Liver (tissue), 9 donors: ENCODE measurements around the genes PAQR3 and BMP3.

DNA sequence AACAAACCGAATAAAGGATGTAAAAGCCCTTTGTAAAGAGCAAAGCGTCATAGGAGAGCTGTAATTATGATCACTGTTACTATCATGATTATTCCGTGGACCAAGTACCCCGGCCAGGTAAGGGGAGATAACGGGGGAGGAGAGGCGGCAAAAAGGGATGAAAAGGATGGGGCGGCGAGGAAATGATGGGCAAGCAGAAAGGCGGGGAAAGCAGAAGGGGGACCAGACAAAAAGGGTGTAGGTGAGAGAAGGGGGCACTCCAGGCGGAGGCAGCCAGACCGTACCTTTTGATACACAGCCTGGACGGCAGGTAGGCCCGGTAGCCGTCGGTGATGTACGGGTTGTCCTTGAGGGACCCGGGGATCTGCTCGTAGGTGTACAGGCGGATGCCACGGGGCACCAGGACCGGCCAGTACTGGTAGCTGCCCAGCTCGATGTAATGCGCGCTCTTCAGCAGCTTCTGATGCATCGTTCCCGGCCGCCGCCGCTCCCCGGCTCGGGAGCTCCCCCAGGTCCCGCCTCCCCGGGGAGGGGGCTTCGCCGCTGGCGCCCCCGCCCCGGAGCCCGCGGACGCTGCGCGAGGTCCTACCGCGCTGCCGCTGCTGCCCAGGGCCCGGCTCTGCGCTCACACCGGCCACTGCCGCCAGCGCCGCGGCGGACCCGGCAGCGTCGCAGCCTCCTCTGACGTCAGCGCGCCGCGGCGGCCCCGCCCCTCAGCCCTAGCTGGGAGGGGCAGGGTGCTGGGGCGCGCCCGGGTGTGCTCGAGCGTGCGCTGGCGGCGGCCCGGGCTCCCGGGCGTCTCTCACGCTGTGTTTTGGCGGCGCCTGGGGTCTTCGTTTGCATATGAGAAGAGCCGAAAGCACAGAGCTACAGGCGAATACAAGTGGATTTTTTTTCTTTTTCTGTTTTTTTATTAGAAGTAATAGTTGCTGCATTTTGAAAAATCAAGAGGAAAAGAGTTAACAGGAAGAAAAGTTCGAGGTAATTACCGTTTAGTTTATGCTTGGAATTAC, at the start of gene PAQR3:
Gene PAQR3, minus strand, starts transcription at position 683 of the 1,013 bp plus-strand sequence.
- PRO-cap, 5 experiments = peak in 5 of 5 experiments; most common plus-strand start position 728 of the sequence (in 1); most common minus-strand start position 639 of the sequence (in 4)
- RAMPAGE, long total RNA, 2 experiments = no peak in any of the 2 experiments
- RRBS = 2% methylated on average over 29 of the region's 83 CpGs

GRCh38 chr4:79211179-79212097, 114.4 kb downstream of the NAA11 start:
- PRO-cap, 5 experiments = no peak in any of the 5 experiments
- RAMPAGE, long total RNA, 2 experiments = no peak in any of the 2 experiments
- RRBS = no CpG with 5 or more reads among the region's 6 CpGs

DNA sequence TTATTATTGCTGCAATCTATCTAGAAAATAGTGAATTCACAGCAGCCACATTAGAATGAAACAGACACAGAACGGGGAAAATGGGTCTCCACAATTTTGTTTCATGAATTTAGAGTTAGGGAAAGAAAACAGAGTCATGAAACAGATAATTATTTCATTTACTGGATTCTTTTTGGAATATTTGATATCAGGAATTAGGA, 61.0 kb downstream of the ANTXR2 start:
- PRO-cap, 5 experiments = no peak in any of the 5 experiments
- RAMPAGE, long total RNA, 2 experiments = no peak in any of the 2 experiments
- RRBS = no CpG with 5 or more reads among the region's 1 CpG

DNA sequence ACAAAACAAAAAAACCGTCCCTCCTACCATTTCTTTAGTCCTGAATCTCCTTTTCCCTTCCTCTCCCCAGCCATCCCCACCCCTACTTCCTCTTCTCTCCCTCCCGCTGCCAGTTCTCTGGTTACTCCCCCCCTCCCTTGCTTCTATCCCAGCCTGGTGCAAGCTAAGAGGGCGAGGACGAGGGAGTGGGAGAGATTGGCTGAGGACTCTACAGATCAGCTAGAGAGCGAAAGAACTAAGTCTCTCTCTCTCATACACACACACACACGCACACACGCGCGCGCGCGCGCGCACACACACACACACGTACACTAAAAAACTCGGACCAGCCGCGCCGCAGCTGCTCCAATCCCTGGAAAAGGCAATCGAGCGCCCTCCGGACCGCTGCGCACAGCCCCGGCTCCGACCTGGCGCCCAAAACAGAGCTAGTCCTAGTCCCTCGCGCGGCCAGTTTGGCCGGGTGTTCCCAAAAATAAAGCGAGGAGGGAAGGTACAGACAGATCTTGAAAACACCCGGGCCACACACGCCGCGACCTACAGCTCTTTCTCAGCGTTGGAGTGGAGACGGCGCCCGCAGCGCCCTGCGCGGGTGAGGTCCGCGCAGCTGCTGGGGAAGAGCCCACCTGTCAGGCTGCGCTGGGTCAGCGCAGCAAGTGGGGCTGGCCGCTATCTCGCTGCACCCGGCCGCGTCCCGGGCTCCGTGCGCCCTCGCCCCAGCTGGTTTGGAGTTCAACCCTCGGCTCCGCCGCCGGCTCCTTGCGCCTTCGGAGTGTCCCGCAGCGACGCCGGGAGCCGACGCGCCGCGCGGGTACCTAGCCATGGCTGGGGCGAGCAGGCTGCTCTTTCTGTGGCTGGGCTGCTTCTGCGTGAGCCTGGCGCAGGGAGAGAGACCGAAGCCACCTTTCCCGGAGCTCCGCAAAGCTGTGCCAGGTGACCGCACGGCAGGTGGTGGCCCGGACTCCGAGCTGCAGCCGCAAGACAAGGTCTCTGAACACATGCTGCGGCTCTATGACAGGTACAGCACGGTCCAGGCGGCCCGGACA, at the start of gene BMP3:
Gene BMP3, plus strand, starts transcription at position 242 of the 1,043 bp plus-strand sequence.
- PRO-cap, 5 experiments = no peak in any of the 5 experiments
- RAMPAGE, long total RNA, 2 experiments = no peak in any of the 2 experiments
- RRBS = 3% methylated on average over 34 of the region's 87 CpGs

DNA sequence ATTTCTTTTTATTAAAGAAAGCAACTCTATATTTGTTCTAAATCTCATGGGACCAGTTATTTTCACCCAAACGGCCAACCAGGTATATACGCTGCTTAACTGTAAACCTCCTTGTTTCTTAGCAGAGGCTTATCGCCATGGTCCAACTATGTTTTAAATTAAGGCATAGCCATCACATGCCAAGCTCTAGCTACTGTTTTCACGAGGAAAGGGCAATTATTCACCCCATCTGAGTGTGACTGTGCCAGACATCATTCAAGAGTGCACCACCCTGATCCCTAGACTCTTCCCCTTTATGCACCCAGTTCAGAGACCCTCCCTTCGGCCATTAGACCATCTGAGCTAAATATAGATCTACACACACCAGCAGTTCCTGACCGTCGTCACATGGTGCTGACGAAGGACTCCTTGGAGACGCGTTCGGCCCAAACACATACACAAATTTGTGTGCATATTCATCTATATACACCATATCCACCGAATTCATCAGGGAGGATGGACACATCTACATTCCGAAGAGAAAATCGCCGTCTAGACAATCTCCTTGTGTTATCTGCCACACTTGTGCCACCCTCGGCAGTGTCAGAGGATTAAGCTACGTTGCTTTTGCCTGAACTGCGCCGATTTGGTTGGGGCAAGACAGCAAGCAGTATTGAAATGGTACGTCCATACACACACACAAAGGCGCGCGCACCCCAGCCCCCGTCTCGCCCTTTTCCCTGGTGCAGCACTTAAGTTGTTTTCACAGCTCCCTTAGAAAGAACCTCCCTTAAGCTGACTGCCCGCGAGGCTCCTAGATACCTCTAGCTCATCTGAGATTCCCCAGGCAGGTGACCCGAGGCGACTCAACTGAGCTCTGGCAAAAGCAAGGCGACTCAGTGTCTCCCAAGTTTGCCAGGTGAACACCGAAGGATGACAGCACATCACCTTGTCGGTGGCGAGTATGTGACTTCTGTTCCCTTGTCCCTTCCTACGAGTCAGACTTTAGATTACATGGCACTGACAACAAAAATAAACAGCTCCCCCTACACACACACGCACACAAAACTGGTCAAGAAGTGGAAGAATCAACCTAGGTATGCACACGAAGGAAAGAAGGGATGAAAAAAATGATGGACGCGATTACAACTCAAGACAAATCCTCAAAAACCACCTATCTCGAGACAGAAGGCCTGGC, 1.1 kb downstream of the RASGEF1B start:
- PRO-cap, 5 experiments = peak in 5 of 5 experiments; most common plus-strand start position 386 of the sequence (in 3); most common minus-strand start position 339 of the sequence (in 3)
- RAMPAGE, long total RNA, 2 experiments = no peak in any of the 2 experiments
- RRBS = no CpG with 5 or more reads among the region's 39 CpGs

GRCh38 chr4:81490660-81491258, 19.1 kb upstream of the RASGEF1B start:
- PRO-cap, 5 experiments = peak in 2 of 5 experiments; most common plus-strand start chr4:81491007 (in 2)
- RAMPAGE, long total RNA, 2 experiments = no peak in any of the 2 experiments
- RRBS = no CpG with 5 or more reads among the region's 3 CpGs

DNA sequence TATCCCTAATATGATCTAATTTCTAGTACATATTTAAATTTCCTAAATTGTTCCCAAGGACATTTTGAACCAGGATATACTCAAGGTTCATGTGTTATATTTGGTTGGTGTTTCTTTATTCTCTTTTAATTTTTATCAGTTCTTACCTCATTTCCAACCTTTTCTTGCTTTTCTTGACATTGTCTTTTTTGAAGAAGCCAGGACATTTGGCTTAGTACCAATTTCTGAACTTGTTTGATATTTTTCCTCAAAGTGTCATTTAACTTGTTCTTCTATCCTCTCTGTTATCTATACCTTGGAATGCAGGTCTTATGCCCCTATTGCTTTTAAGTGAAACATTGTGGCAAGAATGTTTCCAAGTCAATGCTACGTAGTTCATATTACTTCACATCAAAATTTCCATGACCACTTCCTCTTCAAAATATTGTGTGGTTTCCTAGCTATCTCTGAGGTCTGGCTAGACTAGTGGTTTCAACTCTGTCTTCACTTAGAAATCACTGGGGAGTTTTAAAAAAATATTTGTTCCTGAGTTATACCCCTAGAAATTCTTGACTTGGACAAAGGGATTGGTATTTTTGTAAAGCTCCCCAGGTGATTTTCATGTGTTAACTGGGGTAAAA, 20.1 kb upstream of the RASGEF1B start:
- PRO-cap, 5 experiments = peak in 4 of 5 experiments; most common plus-strand start position 456 of the sequence (in 2); most common minus-strand start position 297 of the sequence (in 2)
- RAMPAGE, long total RNA, 2 experiments = no peak in any of the 2 experiments
- RRBS = no CpG with 5 or more reads among the region's 1 CpG

DNA sequence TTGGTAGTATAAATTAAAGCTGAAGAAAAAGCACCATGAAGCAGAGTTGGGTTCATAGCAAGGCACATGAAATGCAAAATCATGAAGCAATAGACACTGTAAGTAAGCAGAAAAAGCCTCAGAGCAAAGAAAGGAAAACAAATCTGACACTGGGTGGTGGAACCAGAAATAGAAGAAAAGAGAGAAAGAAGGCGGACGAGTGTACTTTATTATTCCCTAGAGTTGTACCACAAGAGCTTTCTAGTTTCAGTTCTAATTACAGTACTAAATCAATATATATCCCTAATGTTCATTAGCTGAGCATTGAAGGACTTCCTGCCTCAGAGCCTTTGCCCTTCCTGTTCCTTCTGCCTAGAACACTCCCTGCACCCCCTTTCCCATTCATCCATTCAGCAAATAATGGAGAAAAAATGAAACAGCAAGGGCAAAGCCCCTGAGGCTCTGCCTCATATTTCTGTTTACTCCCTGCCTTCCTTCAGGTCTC, 153.8 kb upstream of the RASGEF1B start:
- PRO-cap, 5 experiments = peak in 2 of 5 experiments; most common plus-strand start position 149 of the sequence (in 1); most common minus-strand start position 182 of the sequence (in 1)
- RAMPAGE, long total RNA, 2 experiments = no peak in any of the 2 experiments
- RRBS = no CpG with 5 or more reads among the region's 2 CpGs

DNA sequence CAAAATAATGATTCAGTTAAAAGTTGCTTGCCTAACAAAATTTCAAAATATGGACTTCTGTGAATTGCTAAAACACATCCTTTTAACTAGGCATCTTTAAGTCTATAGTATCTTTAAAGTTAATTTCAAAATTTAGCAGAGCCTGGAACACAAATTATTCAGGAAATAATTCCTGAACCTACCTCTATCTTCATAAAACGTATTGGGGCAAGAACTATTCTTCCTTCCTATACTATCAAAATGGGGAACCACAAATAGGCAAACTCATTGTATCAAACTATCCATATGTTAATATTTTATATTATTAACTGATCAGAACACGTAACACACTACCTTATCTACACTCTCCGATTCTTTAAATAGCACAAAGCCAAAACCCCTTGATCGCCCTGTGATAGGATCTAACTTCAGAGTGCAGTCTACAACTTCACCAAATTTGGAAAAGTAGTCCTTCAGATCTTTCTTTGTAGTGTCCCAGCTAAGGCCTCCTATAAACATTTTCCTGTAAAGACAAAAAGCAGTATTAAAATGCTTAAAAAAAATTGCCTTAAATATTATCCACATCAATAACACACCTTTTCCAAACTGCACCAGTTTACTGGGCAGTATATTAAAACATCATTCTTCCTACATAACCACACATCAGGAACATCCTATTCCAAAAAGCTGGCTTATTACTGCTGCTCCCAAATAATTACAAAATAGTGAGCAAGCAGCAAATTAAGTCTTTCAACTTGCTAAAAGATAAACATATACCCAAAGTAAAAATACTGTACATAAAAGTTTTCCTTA, 14.5 kb downstream of the HNRNPD start:
- PRO-cap, 5 experiments = no peak in any of the 5 experiments
- RAMPAGE, long total RNA, 2 experiments = no peak in any of the 2 experiments
- RRBS = no CpG with 5 or more reads among the region's 4 CpGs

DNA sequence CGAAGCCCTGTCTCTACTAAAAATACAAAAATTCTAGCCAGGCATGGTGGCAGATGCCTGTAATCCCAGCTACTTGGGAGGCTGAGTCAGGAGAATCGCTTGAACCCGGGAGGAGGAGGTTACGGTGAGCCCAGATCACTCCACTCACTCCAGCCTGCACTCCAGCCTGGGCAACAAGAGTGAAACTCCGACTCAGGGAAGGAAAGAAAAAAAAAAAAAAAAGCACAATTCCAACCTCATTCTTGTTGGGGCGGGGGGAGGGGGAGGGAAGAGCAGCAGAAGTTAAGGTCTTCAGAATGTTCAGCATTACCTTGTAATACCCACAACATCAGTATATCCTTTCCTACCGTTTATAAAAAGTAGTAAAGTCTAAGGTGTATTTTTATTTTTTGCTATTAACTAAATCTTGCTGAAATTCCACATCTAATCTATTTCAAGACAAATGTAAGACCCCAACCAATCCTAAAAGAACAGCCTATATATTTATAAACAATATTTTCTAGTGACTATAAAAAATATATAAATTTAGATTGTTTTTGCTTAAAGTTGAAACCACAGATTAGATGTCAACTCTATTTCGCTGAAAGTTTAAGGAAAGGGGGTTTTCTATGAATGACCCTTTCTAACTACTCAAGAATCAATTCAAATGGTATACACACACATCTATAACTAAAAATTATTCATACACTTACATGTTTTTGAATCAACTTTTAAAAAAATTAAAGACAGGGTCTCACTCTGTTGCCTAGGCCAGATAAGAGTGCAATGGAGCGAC, 9.1 kb downstream of the HNRNPDL start:
- PRO-cap, 5 experiments = no peak in any of the 5 experiments
- RAMPAGE, long total RNA, 2 experiments = no peak in any of the 2 experiments
- RRBS = no CpG with 5 or more reads among the region's 9 CpGs

DNA sequence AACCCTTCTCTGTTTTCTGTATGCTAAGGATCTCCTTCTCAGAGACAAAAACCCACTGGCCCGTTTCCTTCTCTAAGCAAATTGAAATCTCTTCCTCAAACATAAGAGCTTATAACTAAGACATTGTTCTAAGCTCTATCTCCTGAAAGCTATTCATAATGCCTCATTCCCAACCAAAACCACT, 805 bp upstream of the THAP9 start:
- PRO-cap, 5 experiments = no peak in any of the 5 experiments
- RAMPAGE, long total RNA, 2 experiments = no peak in any of the 2 experiments
- RRBS = no CpG with 5 or more reads among the region's 1 CpG

GRCh38 chr4:82901527-82901951, 1.0 kb downstream of the THAP9 start:
- PRO-cap, 5 experiments = no peak in any of the 5 experiments
- RAMPAGE, long total RNA, 2 experiments = no peak in any of the 2 experiments

DNA sequence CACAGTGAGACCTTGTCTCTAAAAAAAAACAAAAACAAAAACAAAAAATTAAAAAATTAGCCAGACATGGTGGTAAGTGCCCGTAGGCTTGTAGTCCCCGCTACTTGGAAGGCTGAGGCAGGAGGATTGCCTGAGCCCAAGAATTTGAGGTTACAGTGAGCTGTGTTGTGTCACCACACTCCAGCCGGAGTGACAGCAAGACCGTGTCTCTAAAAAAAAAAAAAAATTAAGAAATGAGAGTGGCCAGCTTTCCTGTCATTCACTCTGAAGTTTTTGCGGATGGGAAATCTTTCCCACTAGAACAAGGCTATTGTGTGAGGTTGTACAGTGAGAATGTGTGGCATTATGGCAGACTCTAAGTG, 1.4 kb upstream of the PLAC8 start:
- PRO-cap, 5 experiments = no peak in any of the 5 experiments
- RAMPAGE, long total RNA, 2 experiments = no peak in any of the 2 experiments
- RRBS = no CpG with 5 or more reads among the region's 5 CpGs

GRCh38 chr4:83129093-83129737, 14.7 kb upstream of the PLAC8 start:
- PRO-cap, 5 experiments = no peak in any of the 5 experiments
- RAMPAGE, long total RNA, 2 experiments = no peak in any of the 2 experiments
- RRBS = no CpG with 5 or more reads among the region's 4 CpGs

- PRO-cap, 5 experiments = no peak in any of the 5 experiments
- RAMPAGE, long total RNA, 2 experiments = no peak in any of the 2 experiments
- RRBS = no CpG with 5 or more reads among the region's 8 CpGs
Observed at GRCh38 chr4:83174682-83175675, 60.5 kb upstream of the PLAC8 start.

GRCh38 chr4:83212227-83213140, 72.1 kb downstream of the COQ2 start:
- PRO-cap, 5 experiments = no peak in any of the 5 experiments
- RAMPAGE, long total RNA, 2 experiments = no peak in any of the 2 experiments
- RRBS = no CpG with 5 or more reads among the region's 7 CpGs

DNA sequence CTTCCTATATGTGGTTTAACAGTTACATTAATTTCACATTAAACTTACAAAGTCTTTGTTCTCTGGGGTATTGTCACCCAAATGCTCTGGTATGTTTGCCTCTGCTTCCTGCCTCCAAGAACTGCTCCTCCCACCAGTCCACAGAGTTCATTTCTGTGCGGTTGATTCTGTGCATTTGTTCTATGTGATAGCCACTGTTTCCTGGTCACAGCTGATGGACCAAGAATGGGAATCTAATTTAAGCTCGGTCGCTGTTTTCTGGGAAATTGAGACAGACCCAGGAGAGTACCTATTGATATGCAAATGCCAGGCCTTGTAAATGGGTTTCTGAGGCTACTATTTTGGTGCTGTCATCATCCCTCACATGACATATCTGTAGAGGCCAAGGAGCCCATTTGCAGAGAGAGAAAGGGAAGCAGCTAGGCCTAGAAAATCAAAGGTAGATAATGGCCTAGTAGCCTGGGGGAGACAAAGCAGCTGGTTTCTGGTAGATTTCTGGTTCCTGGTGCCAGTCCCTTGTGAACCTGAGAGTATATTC, 27.1 kb upstream of the HPSE start:
- PRO-cap, 5 experiments = no peak in any of the 5 experiments
- RAMPAGE, long total RNA, 2 experiments = no peak in any of the 2 experiments
- RRBS = no CpG with 5 or more reads among the region's 3 CpGs

DNA sequence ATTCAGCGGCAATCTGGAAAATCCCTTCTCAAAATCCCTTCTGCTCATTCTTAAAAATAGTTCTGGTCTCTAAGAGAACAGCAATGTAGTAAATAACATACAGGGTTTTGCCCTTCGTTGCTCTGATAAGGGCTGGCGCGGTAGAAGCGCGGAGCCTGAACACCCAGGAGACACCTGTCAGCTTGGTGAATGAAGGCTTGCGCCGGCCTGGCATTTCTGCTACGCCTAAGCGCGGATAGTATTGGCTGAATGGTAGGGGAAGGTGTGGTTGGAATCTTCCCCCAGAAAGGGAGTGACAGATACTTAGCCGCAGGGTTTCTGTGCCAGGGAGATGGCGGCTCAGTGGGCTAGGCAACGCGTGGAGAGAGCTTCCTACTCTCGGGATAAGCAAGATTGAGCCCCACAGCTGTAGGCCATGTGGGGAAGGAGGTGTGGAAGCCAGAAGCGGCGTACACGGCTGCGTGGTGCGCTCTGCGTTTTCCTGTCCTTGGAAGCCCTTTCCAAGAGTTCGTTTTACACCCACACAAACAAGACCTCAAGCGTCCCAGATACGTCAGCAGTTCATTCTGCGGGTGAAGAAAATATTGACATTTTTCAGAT, 490 bp upstream of the GPAT3 start:
- PRO-cap, 5 experiments = peak in 4 of 5 experiments; most common plus-strand start position 312 of the sequence (in 2); most common minus-strand start position 489 of the sequence (in 4)
- RAMPAGE, long total RNA, 2 experiments = no peak in any of the 2 experiments
- RRBS = no CpG with 5 or more reads among the region's 26 CpGs

DNA sequence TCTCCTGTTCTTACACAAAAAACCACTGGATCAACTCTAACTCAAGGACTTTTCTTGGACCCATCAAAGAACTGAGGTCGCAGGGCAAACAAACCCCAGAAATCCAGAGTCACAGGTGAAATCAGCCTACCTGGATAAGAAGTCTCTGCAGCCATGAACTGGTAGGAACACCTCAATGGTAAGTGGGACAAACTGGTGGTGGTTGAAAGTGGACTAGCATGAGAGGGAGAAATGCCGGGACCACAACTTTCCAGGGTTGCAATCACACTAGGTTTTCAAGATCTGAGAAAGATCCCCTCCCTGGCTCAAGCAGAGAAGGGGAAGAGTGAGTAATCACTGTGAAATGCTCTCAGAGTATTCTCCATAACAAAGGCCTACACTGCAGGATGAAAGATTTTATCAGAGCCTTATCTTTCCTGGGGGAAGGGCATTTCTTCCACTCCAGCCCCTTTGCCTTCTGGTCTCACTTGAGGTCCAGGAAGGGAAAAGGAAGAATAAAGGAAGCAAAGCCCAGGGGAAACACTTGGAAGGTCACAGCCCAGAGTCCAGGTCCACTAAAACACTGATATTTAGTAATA, 96.1 kb downstream of the WDFY3 start:
- PRO-cap, 5 experiments = no peak in any of the 5 experiments
- RAMPAGE, long total RNA, 2 experiments = no peak in any of the 2 experiments
- RRBS = no CpG with 5 or more reads among the region's 2 CpGs

- PRO-cap, 5 experiments = no peak in any of the 5 experiments
- RAMPAGE, long total RNA, 2 experiments = no peak in any of the 2 experiments
- RRBS = no CpG with 5 or more reads among the region's 5 CpGs
Observed at GRCh38 chr4:85498218-85498762, 23.3 kb downstream of the ARHGAP24 start.